Mesenchymal stem cell of the bone marrow (primary cell): ENCODE data around the genes AGRN, C1orf159, TNFRSF4, SDF4 and B3GALT6.

DNA sequence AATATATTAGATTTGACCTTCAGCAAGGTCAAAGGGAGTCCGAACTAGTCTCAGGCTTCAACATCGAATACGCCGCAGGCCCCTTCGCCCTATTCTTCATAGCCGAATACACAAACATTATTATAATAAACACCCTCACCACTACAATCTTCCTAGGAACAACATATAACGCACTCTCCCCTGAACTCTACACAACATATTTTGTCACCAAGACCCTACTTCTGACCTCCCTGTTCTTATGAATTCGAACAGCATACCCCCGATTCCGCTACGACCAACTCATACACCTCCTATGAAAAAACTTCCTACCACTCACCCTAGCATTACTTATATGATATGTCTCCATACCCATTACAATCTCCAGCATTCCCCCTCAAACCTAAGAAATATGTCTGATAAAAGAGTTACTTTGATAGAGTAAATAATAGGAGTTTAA, 57.4 kb downstream of the OR4F16 start:
- CAGE, long polyA plus RNA, result no peak

DNA sequence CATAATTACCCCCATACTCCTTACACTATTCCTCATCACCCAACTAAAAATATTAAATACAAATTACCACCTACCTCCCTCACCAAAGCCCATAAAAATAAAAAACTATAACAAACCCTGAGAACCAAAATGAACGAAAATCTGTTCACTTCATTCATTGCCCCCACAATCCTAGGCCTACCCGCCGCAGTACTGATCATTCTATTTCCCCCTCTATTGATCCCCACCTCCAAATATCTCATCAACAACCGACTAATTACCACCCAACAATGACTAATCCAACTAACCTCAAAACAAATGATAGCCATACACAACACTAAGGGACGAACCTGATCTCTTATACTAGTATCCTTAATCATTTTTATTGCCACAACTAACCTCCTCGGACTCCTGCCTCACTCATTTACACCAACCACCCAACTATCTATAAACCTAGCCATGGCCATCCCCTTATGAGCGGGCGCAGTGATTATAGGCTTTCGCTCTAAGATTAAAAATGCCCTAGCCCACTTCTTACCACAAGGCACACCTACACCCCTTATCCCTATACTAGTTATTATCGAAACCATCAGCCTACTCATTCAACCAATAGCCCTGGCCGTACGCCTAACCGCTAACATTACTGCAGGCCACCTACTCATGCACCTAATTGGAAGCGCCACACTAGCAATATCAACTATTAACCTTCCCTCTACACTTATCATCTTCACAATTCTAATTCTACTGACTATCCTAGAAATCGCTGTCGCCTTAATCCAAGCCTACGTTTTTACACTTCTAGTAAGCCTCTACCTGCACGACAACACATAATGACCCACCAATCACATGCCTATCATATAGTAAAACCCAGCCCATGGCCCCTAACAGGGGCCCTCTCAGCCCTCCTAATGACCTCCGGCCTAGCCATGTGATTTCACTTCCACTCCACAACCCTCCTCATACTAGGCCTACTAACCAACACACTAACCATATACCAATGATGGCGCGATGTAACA, 52.6 kb downstream of the OR4F16 start:
- CAGE, long polyA plus RNA, result no peak

DNA sequence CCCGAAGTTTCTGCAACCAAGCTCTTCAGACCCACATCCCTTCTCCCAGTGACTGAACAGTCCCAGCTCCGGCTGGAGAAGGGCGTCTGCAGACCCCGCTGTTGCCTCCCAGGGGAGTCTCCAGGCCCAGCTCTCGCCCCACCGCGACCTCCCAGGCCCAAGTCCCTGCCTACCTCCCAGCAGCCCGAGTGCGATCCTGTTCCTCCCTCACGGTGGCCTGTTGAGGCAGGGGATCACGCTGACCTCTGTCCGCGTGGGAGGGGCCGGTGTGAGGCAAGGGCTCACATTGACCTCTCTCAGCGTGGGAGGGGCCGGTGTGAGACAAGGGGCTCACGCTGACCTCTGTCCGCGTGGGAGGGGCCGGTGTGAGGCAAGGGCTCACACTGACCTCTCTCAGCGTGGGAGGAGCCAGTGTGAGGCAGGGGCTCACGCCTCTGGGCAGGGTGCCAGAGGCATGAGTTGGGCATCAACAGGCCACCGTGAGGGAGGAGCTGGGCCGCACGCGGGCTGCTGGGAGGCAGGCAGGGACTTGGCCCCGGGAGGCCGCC, 40.6 kb upstream of the OR4F16 start:
- CAGE, long polyA plus RNA, result no peak

GRCh38 chr1:817661-818361, 105.9 kb upstream of the SAMD11 start:
- CAGE, long polyA plus RNA, result no peak

GRCh38 chr1:819919-820722, 103.6 kb upstream of the SAMD11 start:
- CAGE, long polyA plus RNA, result no peak

- CAGE, long polyA plus RNA, result no peak
Measured at GRCh38 chr1:826613-826770, 97.2 kb upstream of the SAMD11 start.

- CAGE, long polyA plus RNA, result no peak
Measured at GRCh38 chr1:904986-905676, 18.6 kb upstream of the SAMD11 start.

- CAGE, long polyA plus RNA, result no peak
Measured at GRCh38 chr1:1019300-1020464, at the start of gene AGRN. AGRN (plus strand) TSS chr1:1020120.

GRCh38 chr1:1061875-1062482, 12.1 kb downstream of the RNF223 start:
- CAGE, long polyA plus RNA, result no peak

GRCh38 chr1:1092945-1093838, 19.1 kb upstream of the RNF223 start:
- CAGE, long polyA plus RNA, result no peak

- CAGE, long polyA plus RNA, result no peak
Measured at GRCh38 chr1:1115616-1116843, at the start of gene C1orf159. C1orf159 (minus strand) TSS chr1:1116089.

DNA sequence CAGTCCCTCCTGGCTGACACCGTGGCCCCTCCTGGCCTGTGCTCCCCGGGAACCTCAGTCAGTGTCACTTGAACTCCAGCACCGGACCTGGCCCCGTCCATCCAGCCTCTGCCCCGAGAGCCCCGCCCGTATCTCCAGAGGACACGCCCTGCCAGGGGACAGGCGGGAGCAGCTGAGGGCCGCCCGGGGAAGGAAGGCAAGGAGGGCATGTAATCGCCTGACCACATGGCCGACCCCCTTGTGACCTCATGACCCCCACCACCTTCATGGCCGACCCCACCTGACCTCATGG, 28.6 kb upstream of the TTLL10 start:
- CAGE, long polyA plus RNA, result no peak

- CAGE, long polyA plus RNA, result no peak
Measured at GRCh38 chr1:1200610-1201196, 5.7 kb downstream of the TNFRSF18 start.

GRCh38 chr1:1213864-1214504, at the start of gene TNFRSF4:
TNFRSF4 (minus strand) TSS chr1:1214153.
- CAGE, long polyA plus RNA, result no peak

- CAGE, long polyA plus RNA, result no peak
Measured at GRCh38 chr1:1231077-1232099, at the start of gene SDF4. SDF4 (minus strand) TSS chr1:1232001.

- CAGE, long polyA plus RNA, result no peak
Measured at GRCh38 chr1:1232100-1232637, at the start of gene B3GALT6. B3GALT6 (plus strand) TSS chr1:1232237.

DNA sequence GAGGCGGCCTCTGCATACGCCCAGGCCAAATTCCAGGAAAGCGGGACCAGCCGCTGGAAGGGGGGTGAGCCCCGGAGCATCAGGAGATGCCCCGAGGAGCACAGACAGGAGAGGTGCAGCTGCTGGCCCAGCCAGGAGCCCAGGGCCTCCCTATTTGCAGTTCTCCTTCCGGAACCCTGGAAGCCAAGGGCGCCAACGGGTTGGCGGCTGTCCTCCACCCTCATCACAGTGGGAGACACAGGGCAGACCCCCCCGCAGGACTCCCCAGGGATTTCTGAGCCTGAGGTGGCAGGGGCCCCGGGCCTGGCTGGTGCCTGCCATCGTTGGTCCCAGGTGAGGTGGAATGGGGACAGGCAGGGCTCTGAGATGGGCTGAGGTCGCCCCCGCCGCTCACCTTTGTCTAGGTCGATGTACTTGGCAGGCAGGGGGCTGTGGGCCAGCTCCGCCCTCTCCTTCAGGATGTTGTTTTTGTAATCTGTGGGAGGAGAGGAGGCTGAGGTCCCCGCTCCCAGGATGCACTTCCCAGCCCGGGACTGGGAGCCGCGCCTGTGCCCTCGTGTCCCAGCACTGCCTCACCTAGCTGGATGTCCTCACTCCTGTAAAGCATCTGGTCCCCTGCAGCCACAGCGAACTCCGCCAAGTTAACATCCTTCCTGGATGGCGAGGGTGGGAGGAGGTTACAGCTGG, 4.4 kb upstream of the DVL1 start:
- CAGE, long polyA plus RNA, result no peak

GRCh38 chr1:1409828-1410212, 2.7 kb upstream of the MRPL20 start:
- CAGE, long polyA plus RNA, result no peak

- CAGE, long polyA plus RNA, result no peak
Measured at GRCh38 chr1:1433754-1434220, 1.7 kb upstream of the VWA1 start.

DNA sequence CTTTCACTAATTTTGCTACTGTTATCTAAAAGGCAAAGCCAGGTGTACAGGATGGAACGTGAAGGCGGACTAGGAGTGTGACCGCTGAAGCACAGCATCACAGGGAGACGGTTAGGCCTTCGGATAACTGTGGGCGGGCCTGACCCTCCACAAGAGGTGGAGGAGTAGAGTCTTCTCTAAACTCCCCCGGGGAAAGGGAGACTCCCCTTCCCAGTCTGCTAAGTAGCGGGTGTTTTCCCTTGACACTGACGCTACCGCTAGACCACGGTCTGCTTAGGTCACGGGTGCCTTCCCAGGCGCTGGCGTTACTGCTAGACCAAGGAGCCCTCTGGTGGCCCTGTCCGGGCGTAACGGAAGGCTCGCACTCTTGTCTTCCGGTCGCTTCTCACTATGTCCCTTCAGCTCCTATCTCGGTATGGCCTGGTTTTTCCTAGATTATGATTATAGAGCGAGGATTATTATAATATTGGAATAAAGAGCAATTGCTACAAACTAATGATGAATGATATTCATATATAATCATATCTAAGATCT, 6.6 kb upstream of the ATAD3A start:
- CAGE, long polyA plus RNA, result no peak